ENCODE measurements around a stretch of chr2.

- PRO-cap, 2 experiments, result no peak in any of the 2 experiments
- RAMPAGE, long total RNA, 5 experiments, result no peak in any of the 5 experiments
Observed at GRCh38 chr2:157419003-157419342, 24.9 kb downstream of the CYTIP start.

- PRO-cap, 2 experiments, result no peak in any of the 2 experiments
- RAMPAGE, long total RNA, 5 experiments, result no peak in any of the 5 experiments
Observed at GRCh38 chr2:157442948-157443640, 795 bp downstream of the CYTIP start.

DNA sequence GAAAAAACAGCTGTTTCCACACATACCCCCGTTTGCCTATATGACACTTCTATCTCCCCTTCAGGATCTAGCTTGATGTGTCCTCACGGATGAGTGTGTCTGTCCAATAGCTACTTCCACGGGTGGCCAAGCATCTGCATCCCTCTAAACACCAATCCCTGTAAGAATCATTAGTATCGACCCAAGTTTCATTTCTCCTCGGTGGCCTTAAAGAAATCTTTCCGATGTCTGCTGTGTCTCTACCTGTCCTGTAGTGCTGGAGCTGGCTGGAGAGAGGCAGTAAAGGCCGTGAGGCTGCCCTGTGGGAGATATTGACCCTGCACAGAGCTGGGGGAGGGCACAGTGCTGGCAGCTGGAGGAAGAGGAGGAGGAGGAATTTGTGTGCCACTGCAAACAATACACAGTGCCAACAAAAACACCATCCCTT is 44.8 kb upstream of the CYTIP start:
- PRO-cap, 2 experiments, result no peak in any of the 2 experiments
- RAMPAGE, long total RNA, 5 experiments, result no peak in any of the 5 experiments

GRCh38 chr2:157529450-157529741 is 85.5 kb upstream of the CYTIP start:
- PRO-cap, 2 experiments, result no peak in any of the 2 experiments
- RAMPAGE, long total RNA, 5 experiments, result no peak in any of the 5 experiments

GRCh38 chr2:158131782-158132707 is 30.4 kb downstream of the UPP2 start:
- PRO-cap, 2 experiments, result no peak in any of the 2 experiments
- RAMPAGE, long total RNA, 5 experiments, result no peak in any of the 5 experiments

GRCh38 chr2:158191150-158191503 is 89.5 kb downstream of the UPP2 start:
- PRO-cap, 2 experiments, result peak in 1 of 2 experiments; most common plus-strand start chr2:158191395 (in 1); most common minus-strand start chr2:158191368 (in 1)
- RAMPAGE, long total RNA, 5 experiments, result no peak in any of the 5 experiments

- PRO-cap, 2 experiments, result peak in 1 of 2 experiments; most common plus-strand start chr2:158457403 (in 1); most common minus-strand start chr2:158457396 (in 1)
- RAMPAGE, long total RNA, 5 experiments, result no peak in any of the 5 experiments
Observed at GRCh38 chr2:158457241-158457592, 465 bp downstream of the PKP4 start.

DNA sequence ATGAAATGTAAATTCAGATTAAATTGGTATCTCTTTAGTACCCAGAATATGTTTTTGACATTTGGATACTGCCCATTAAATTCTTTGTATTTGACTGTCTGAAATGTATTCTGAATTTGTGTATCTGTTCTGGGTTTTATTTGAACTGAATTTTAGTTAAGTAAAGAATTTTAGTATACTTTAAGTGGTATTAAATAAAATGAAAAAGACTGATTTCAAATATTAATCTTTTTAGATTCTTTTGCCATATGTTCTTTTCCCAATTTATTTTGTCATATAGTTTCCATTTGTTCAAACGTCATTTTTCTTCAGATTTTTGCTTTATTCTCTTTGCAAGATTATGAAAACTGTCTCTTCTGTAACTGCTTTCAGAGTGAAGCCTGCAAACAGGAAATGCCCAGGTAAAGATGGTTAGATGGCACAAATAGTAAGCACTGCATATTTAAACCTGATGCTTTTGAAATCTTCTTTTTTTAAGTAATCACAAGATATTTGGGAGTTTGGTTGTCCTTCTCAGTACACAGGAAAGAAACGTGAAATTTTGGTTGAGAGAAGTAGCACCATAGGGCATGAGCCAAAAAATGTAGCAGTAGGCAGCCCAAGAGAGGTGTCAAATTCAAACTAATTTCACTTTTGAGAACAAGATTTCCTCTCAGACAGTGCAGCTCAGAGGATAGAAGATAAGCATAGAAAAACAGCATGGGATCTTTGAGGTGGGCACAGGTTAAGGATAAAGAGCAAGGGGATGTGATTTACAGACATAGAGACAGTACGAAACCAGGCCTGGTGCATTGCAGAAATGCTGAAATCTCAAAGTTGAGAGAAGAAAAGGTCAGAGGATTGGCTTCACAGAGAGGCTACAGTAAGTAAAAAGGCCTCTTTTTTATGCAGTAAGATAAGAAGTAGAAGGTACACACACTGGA is 89.5 kb downstream of the PKP4 start:
- PRO-cap, 2 experiments, result no peak in any of the 2 experiments
- RAMPAGE, long total RNA, 5 experiments, result no peak in any of the 5 experiments

GRCh38 chr2:158620818-158621415 is 164.2 kb downstream of the PKP4 start:
- PRO-cap, 2 experiments, result no peak in any of the 2 experiments
- RAMPAGE, long total RNA, 5 experiments, result no peak in any of the 5 experiments

GRCh38 chr2:158667126-158667600 is 128.0 kb upstream of the DAPL1 start:
- PRO-cap, 2 experiments, result no peak in any of the 2 experiments
- RAMPAGE, long total RNA, 5 experiments, result no peak in any of the 5 experiments

DNA sequence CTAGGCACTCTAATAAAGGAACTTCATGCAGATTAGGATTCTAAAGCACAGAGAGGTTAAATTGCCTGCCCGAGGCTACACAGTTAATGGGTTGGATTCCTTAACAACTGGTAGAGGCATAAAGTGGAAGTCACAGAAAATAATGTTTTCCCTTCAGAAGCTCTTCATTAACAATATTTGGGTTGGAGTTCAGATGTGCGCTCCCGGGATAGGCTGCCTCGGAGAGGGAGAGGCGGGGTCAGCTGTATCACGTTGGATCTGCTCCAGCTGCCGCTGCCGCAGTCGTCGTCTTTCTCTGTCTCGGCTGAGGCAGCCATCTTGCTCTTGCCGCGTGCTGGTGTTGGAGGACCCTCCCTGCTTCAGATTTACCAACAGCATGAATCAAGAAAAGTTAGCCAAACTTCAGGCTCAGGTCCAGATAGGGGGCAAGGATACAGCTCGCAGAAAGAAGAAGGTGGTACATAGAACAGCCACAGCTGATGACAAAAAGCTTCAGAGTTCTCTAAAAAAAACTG is 35.1 kb downstream of the TANC1 start:
- PRO-cap, 2 experiments, result peak in 1 of 2 experiments; most common plus-strand start position 282 of the sequence (in 1)
- RAMPAGE, long total RNA, 5 experiments, result no peak in any of the 5 experiments

DNA sequence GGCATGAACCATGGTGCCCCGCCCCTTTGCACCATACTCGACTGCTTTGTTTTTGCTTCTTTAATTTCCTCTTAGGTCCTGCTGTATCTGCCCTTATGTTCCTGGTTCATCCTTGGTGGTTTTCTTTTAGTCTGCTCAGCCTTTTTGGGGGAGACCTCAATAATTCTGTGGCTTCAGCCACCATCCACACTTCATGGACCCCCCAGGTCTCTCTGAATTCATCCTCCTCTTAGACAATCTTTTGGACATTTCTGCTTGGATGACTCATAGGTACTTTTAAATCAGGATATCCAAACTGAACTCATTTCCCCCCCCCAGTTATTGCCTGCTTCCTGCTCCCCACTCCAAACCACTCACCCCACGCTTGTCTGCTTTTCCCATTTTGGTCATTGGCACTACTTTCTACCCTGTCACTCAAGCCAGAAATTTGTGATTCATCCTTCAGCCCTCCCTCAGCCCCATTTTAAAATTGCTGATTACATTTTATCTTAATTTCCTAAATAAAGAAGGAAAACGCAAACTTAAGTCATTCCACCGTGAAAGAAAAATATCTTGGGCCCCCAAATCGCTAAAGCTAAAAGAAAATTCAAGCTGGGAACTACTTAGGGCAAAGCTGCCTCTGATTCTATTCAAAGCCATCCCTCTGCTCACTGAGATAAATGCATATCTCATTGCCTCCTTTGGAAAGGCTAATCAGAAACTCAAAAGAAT is 78.6 kb downstream of the TANC1 start:
- PRO-cap, 2 experiments, result peak in 2 of 2 experiments; most common plus-strand start position 462 of the sequence (in 1); most common minus-strand start position 214 of the sequence (in 2)
- RAMPAGE, long total RNA, 5 experiments, result no peak in any of the 5 experiments

DNA sequence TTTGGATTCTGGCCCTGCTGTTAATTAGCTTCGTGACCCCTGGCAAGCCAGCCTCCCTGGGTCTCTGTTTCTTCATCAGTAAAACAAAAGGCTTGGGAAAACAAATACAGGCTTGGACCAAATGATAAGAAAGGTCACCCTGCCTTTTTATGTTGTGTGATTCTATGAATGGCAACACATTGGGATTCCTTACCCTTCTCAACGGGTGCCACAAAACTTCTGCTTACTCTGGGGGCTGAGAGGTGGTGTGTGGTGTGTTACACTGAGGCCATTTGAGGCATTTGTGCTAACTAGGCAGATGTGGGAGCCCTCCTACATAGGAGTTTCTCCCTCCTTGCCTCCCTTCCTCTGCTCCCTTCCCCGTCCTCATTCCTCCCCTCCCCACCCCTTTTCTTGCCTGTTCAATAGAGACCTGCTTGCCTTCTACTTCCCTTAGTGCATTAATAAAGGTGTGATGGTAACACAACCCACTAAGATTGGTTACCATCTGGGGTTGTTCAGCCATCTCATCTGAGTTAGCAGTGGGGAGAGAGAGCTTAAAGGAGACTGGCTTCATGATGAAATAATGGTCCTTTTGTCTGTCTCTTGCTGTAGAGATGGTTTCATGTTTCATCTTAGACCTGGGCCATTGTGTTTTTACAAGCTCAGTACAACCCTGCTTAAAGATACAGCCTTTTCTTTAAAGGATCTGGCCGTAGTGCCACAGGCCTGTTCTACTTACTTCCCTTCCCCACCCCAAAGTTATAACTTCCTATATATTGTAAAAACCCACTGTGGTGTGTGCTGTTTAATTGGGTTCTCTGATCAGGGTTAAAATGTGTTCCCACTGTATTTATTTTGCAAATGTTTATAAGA is 96.3 kb downstream of the TANC1 start:
- PRO-cap, 2 experiments, result no peak in any of the 2 experiments
- RAMPAGE, long total RNA, 5 experiments, result no peak in any of the 5 experiments

GRCh38 chr2:159144678-159145304 is 141.7 kb downstream of the WDSUB1 start:
- PRO-cap, 2 experiments, result no peak in any of the 2 experiments
- RAMPAGE, long total RNA, 5 experiments, result no peak in any of the 5 experiments

DNA sequence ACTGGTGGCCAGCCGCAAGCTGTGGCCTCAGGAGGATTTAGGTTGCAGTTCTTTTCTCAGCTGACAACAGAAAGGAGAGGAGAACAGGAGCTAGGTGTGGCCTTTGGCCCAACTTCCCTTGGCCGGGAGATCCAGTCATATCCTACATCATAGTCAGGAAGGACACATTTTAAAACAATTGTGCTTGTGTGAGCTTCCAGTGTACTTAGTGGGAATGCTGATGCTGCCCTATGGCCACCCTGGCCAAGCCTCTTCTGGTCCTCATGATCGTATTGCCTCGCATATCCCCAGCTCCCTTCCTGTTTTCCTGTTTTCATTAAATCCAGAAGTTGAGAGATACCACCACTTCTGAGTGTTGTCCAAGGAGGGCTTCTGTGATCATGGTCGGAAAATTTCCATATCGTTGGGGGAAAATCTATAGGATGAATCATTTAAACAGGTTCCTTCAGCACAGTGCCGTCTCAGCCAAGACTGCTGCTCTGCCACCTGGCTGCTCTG is 98.0 kb downstream of the WDSUB1 start:
- PRO-cap, 2 experiments, result no peak in any of the 2 experiments
- RAMPAGE, long total RNA, 5 experiments, result no peak in any of the 5 experiments

- PRO-cap, 2 experiments, result no peak in any of the 2 experiments
- RAMPAGE, long total RNA, 5 experiments, result no peak in any of the 5 experiments
Observed at GRCh38 chr2:159371536-159372015, 85.1 kb upstream of the WDSUB1 start.

DNA sequence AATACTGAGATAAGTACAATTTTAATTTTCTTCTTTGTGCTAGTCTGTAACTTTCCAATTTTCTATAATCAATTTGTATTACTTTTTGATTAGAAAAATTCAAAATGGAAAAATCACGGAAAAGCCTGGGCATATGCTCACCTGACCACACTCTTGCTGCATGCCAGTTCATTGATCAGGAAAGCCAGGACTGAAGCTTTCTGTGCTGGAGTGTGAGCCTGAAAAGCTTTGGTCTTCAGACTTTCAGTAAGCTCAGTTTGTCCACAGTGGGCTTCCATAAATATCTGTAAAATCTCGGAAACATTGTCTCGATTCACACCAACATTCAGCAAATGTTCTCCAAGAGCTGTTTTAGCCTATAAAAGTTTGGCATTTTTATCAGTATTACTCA is 98.5 kb upstream of the WDSUB1 start:
- PRO-cap, 2 experiments, result no peak in any of the 2 experiments
- RAMPAGE, long total RNA, 5 experiments, result no peak in any of the 5 experiments

GRCh38 chr2:159404705-159405214 is 118.3 kb upstream of the WDSUB1 start:
- PRO-cap, 2 experiments, result no peak in any of the 2 experiments
- RAMPAGE, long total RNA, 5 experiments, result no peak in any of the 5 experiments

- PRO-cap, 2 experiments, result no peak in any of the 2 experiments
- RAMPAGE, long total RNA, 5 experiments, result no peak in any of the 5 experiments
Observed at GRCh38 chr2:159612677-159613066, 3.7 kb downstream of the BAZ2B start.

DNA sequence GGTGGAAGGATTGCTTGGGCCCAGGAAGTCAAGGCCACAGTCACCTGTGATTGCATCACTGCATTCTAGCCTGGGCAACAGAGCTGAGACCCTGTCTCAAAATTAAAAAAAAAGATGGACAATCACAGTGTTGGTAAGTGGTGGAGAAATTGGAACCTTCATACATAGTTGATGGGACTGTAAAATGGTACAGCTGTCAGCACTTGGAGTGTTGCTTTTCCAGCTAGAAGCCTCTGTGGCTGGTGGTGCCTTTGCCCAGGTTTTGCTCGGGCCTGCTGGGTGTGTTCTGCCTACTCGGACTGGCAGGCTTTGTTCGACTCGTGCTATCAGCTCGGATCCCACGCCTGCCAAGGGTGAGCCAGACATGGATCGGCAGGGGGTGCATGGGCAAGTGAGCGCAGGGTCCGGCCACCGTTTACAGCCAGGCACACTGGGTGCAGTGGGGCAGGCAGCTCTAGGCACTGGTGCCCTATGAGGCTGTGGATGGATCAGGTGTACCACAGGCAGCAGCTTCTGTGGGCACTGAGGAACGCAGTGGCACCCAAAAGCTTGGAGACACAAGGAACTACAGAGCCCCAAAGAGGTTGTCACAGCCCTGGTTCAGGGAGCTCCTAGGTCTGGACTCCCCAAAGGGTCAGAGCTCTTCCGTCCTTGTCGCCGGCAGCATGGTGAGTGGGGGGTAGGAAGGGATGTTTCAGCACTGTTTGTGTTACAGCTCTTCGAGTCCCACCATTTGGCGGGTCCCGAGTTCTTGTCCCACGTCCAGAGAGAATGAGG is 25.6 kb downstream of the MARCHF7 start:
- PRO-cap, 2 experiments, result no peak in any of the 2 experiments
- RAMPAGE, long total RNA, 5 experiments, result no peak in any of the 5 experiments